GM12878 (cell line): ENCODE measurements around a stretch of chr7.

DNA sequence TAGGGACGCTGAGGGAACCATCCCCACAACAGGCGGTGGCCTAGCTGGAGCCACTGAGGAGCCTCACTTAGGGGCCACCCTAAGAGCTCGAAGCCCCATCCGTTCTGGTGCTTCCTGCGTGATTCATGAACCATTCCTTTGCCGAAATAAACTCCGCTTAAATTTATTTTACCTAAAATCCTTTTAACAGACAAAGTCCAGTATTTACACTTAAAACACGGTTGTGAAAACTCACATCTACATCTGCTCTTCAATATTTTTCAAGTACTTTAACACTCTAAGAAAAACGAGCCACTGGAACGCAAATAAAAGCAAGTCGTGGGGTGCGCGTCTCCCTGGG lies 161.9 kb upstream of the FAM20C start:
- RAMPAGE, long total RNA: no peak
- RRBS, 2 experiments: no CpG with 5 or more reads among the region's 13 CpGs
CAGE:
- cytosol, long polyA minus RNA: no peak
- cytosol, long polyA plus RNA: no peak
- long polyA plus RNA: no peak
- nucleolus, long total RNA: no peak
- nucleus, long polyA plus RNA: no peak
- nucleus, long total RNA: no peak

GRCh38 chr7:129720-130456 lies 62.5 kb upstream of the FAM20C start:
- RAMPAGE, long total RNA: no peak
- RRBS, 2 experiments: no CpG with 5 or more reads among the region's 22 CpGs
CAGE:
- cytosol, long polyA minus RNA: no peak
- cytosol, long polyA plus RNA: no peak
- long polyA plus RNA: no peak
- nucleolus, long total RNA: no peak
- nucleus, long polyA plus RNA: no peak
- nucleus, long total RNA: no peak

- RAMPAGE, long total RNA: no peak
- RRBS, 2 experiments: 23% methylated on average over 14 of the region's 23 CpGs; no CpG with 5 or more reads in 1 of the 2 experiments
CAGE:
- cytosol, long polyA minus RNA: no peak
- cytosol, long polyA plus RNA: no peak
- long polyA plus RNA: no peak
- nucleolus, long total RNA: no peak
- nucleus, long polyA plus RNA: no peak
- nucleus, long total RNA: no peak
Measured at GRCh38 chr7:149880-150329, 42.5 kb upstream of the FAM20C start.

DNA sequence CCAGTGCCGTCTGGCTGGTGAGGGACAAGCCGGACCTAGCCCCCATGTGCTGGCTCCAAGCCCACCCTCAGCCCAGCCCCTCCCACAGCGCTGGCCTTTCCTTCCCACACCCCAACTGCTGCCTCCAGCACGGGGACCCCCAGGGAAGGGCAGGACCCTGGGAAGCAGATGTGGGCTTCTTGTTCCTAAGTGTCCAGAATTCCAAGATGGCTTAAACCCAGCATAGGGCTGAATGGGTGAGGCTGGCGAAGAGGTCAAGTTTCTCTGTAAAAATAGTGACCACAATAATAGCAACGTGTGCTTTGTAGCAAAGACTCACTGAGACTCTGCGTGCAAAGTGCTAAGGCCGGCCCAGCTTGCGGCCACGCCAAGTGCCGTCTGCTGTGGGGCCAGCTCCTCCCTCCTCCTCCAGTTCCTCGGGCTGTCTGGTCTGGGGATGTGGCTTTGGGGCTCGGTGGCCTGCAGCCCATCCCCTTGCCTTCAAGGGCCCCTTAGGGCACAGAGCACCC lies 7.8 kb upstream of the FAM20C start:
- RAMPAGE, long total RNA: no peak
- RRBS, 2 experiments: no CpG with 5 or more reads among the region's 13 CpGs
CAGE:
- cytosol, long polyA minus RNA: no peak
- cytosol, long polyA plus RNA: no peak
- long polyA plus RNA: no peak
- nucleolus, long total RNA: no peak
- nucleus, long polyA plus RNA: no peak
- nucleus, long total RNA: no peak

GRCh38 chr7:200383-200837 lies 8.0 kb downstream of the FAM20C start:
- RAMPAGE, long total RNA: no peak
- RRBS, 2 experiments: no CpG with 5 or more reads among the region's 14 CpGs
CAGE:
- cytosol, long polyA minus RNA: no peak
- cytosol, long polyA plus RNA: no peak
- long polyA plus RNA: no peak
- nucleolus, long total RNA: no peak
- nucleus, long polyA plus RNA: no peak
- nucleus, long total RNA: no peak

GRCh38 chr7:207539-207997 lies 15.2 kb downstream of the FAM20C start:
- RAMPAGE, long total RNA: no peak
- RRBS, 2 experiments: 72 to 82% methylated on average over 15 to 21 of the region's 26 CpGs
CAGE:
- cytosol, long polyA minus RNA: no peak
- cytosol, long polyA plus RNA: no peak
- long polyA plus RNA: no peak
- nucleolus, long total RNA: no peak
- nucleus, long polyA plus RNA: no peak
- nucleus, long total RNA: no peak

DNA sequence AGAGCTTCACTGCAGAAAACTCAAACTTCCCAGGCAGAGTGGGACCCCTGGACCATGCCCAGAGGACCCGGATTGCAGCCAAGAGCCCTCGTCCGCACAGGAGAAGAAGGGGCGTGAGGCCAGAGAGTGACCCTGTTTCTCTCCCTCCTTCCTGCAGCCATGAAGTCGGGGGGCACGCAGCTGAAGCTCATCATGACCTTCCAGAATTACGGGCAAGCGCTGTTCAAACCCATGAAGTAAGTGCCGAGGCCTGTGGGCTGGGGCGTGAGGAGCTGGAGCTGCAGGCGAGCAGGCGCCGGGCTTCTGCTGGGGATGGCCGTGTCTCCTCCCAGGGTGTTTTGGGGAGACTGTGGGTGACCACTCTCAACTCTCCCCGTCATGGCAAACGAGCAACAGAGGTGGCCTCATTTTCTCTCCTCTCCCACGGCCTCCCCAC lies 16.4 kb downstream of the FAM20C start:
- RAMPAGE, long total RNA: no peak
- RRBS, 2 experiments: no CpG with 5 or more reads among the region's 17 CpGs
CAGE:
- cytosol, long polyA minus RNA: no peak
- cytosol, long polyA plus RNA: no peak
- long polyA plus RNA: no peak
- nucleolus, long total RNA: no peak
- nucleus, long polyA plus RNA: no peak
- nucleus, long total RNA: no peak

DNA sequence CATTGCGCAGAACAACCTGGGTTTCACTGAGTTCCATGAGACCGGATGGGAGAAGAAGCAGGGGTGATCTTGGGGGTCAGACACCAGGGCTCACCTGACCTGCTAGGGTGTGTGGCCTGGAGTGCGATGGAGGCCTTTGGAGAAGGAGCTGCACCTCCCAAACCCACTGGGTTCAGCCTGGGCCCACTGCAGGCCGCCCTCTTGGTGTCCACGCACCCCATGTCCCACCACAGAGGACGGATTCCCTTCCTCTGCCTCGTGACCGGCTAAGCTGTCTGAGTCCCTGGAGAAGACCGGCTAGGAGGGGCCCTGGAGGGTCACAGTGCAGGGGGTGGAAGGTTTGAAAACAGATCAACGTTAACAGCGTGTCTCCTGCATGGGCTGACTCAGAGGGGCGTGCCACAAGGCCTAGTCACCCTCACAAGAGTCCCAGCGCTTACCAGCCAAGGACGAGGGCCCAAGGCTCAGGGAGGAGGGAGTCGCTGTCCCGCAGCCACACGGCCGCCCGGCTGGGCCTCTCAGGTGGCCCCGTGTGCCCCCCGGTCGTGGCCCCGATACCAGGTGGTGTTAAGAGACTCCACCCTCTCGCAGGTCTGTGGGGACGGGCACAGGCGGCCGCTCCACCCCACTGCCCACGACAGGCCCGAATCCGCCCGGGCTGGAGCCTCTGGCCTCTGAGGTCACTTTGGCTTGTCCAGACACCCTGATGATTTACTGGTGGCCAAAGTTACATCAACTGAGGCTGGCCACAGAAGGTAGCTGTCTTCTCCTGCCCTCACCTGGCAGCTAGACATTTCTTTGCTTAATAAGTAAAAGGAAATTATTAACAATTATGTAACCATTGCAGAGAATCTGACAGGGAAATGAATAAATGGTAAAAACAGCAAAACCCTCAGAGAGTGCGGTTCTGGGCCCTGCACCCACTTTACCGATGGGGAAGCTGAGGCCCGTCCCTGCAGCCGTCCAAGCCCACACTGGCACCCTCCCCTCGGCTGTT lies 33.9 kb downstream of the FAM20C start:
- RAMPAGE, long total RNA: no peak
- RRBS, 2 experiments: no CpG with 5 or more reads among the region's 36 CpGs
CAGE:
- cytosol, long polyA minus RNA: no peak
- cytosol, long polyA plus RNA: no peak
- long polyA plus RNA: no peak
- nucleolus, long total RNA: no peak
- nucleus, long polyA plus RNA: no peak
- nucleus, long total RNA: no peak

DNA sequence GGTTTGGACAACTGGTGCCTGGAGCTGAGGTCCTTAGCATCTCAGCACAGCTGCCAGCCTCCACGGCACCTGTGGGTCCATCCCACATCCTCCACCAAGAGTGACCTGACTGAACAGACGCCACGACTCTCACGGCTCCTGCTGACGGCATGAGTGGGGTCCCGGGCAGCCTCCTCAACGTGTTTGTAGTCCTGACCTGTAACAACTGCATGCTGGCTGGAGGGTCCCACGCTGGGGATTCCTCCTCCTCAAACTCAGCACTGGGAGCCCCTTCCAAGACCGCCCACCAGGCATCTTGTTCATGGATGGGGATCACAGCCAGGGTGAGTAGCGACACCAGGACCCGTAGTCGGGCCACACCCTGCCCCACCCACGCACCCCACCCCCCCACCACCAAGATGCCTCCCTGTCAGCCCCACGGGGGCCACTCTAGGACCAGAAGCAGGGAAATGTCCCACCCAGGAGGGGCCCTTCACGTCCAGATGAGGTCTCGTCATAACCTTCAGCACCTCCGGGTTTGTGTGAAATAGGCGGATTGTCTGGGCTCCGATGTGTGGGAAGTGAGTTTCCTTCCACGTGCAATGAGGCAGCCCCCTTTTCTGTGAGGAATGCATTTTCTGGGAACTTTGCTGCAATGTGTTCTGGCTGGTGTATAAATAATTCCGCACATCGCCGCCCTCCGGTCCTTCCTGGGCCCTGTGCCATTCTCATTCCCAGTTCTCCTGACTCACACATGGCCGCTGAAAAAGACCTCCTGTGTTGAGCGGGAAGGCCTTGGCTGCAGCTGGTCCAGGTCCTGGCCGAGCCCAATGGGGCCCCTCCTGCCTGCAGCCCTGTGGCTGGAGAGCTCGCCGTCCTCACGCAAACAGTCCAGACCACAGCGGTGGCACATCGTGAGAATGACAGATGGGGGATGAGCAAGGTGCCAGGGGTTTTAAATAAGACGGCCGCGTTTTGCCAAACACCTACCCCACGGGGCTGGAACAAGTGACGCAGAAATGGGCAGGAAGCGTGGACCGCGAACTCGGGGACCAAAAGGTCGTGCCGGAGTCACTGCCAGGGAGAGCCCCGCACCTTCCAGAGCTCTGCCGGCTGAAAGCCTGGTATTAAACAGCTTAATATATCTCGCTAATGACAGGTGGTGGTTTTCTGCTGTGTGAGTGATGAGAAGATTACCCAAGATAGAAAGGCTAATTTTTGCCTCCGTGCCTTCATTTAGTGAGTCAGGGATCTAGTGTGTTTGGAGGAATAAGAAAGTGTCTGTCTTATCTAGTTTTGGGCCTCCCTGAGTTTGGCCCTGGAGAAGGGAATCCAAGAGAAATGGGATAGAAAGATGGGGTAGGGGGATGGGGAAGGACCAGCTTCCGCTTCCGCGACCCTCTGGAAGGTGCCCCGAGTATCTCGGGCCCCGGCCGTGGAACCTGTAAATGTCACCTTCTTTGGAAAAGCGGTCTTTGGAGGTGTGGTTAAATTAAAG lies 36.8 kb downstream of the FAM20C start:
- RAMPAGE, long total RNA: no peak
- RRBS, 2 experiments: 40 to 72% methylated on average over 1 to 3 of the region's 55 CpGs
CAGE:
- cytosol, long polyA minus RNA: no peak
- cytosol, long polyA plus RNA: no peak
- long polyA plus RNA: no peak
- nucleolus, long total RNA: no peak
- nucleus, long polyA plus RNA: no peak
- nucleus, long total RNA: no peak

- RAMPAGE, long total RNA: no peak
- RRBS, 2 experiments: 71 to 84% methylated on average over 2 of the region's 46 CpGs
CAGE:
- cytosol, long polyA minus RNA: no peak
- cytosol, long polyA plus RNA: no peak
- long polyA plus RNA: no peak
- nucleolus, long total RNA: no peak
- nucleus, long polyA plus RNA: no peak
- nucleus, long total RNA: no peak
Measured at GRCh38 chr7:252716-253674, 37.0 kb upstream of the FOXL3 start.

- RAMPAGE, long total RNA: no peak
- RRBS, 2 experiments: 62 to 65% methylated on average over 9 to 13 of the region's 34 CpGs
CAGE:
- cytosol, long polyA minus RNA: no peak
- cytosol, long polyA plus RNA: no peak
- long polyA plus RNA: no peak
- nucleolus, long total RNA: no peak
- nucleus, long polyA plus RNA: no peak
- nucleus, long total RNA: no peak
Measured at GRCh38 chr7:253675-254320, 36.2 kb upstream of the FOXL3 start.

DNA sequence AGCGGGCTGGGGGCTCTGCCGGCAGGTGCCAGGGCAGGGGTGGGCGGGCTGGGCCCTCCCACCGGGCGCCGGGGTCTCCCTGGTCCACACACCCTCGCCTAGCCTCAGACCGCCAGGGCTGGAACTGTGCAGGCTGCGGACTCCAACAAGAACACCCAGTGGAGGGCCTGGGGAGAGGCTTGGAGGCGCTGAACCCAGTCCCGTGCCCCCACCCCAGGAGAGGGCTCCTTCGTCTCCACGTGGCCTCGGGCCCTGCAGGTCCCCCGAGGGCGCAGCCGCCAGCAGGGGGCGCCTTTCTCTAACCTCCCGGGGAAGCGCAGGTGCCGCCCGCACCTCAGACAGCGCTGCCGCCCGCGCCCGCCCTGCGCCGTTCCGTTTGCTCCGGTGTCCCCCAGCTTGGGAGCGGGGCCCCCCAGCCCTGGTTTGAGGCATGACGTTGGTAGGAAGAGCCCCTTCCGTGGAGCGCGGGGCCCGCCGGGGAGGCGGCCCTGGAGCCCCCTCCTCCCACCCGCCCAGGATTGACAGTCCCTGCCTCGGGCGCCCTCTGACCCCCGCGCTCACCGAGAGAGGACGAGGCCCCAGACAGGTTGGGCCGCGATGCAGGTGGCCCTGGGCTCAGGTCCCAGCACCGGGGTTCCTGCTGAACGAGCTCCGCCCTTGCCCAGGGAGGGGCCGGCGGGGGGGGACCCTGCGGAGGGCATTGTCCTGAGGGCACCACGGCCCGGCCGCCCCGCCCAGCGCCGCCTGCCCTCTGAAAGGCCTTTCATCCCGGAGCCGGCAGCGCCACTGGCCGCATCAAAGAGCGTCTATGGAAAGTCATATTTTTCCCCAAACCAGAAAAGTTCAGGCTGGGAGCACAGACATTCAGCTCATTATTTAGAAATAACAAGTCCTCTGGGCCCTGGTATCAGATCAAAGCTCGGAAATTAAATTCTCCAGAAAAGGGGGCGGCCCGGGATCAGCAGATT lies 42.8 kb downstream of the FOXL3 start:
- RAMPAGE, long total RNA: no peak
- RRBS, 2 experiments: 25 to 52% methylated on average over 35 of the region's 68 CpGs
CAGE:
- cytosol, long polyA minus RNA: no peak
- cytosol, long polyA plus RNA: no peak
- long polyA plus RNA: no peak
- nucleolus, long total RNA: no peak
- nucleus, long polyA plus RNA: no peak
- nucleus, long total RNA: no peak

DNA sequence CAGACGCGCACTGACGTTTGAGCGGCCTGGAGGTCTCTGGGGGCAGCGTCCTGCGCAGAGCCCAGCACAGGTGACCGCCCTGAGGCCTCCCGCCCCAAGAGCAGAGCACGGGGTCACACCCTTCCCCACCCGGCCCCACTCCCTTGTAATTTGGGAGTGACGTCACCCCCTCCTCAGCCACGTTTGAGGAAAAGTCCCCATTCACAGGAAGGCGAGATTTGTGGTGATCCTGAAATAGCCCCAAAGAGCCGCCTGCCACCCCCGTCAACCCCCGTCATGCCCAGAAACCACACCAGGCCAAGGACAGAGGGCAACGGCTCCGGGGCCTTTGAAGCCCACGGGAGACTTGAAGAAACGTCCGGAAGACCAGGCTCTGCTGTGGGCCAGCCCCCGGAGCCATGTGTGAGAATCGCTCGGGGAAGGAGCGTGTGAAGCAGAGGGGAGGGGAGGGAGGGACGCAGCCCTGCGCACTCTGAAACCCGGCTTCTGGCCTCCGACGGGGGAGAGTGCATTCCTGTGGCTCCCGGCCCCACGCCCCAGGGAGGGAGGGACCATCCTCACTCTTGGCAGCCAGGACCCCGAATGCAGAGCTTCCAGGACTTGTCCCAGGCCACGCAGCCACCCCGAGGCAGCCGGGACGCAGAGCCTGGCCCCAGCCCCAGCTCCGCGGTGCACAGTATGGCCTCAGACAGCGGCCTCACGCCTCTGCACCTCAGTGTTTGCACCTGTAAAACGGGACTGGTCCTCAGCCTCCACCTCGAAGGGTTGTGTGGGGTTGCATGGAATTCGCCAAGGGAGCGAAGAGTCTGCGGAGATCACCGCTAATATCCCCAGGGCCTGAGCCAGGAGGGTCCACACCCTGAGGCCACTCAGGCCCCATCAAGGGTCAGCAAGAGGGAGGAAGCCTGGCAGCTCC lies 67.5 kb downstream of the PDGFA start:
- RAMPAGE, long total RNA: no peak
- RRBS, 2 experiments: 6 to 10% methylated on average over 11 to 18 of the region's 47 CpGs
CAGE:
- cytosol, long polyA minus RNA: no peak
- cytosol, long polyA plus RNA: no peak
- long polyA plus RNA: no peak
- nucleolus, long total RNA: no peak
- nucleus, long polyA plus RNA: no peak
- nucleus, long total RNA: no peak

- RAMPAGE, long total RNA: no peak
- RRBS, 2 experiments: 85 to 95% methylated on average over 4 of the region's 27 CpGs
CAGE:
- cytosol, long polyA minus RNA: no peak
- cytosol, long polyA plus RNA: no peak
- long polyA plus RNA: no peak
- nucleolus, long total RNA: no peak
- nucleus, long polyA plus RNA: no peak
- nucleus, long total RNA: no peak
Measured at GRCh38 chr7:464922-465489, 54.6 kb downstream of the PDGFA start.

DNA sequence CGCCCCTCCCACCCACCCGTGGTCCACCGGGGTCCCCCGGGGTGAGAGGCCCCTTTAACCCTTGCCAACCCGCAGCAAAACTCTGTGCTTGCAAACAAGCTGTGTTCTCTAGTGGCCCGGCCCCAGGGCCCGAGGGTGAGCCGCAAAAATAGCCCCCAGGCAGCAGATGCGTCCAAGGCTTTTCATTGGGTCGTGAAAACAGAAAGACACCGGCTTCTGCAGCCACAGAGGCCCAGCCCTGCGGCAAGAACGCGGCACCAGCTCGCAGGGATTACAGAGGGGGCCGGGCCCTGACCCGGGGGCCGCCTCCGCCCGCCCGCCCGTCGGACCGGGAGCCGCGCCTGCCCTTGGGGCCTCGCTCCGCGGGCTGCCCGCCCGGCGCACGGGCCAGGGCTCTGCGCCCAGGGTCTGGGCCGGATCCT lies 3.0 kb downstream of the PDGFA start:
- RAMPAGE, long total RNA: no peak
- RRBS, 2 experiments: 2 to 4% methylated on average over 24 of the region's 35 CpGs
CAGE:
- cytosol, long polyA minus RNA: no peak
- cytosol, long polyA plus RNA: no peak
- long polyA plus RNA: no peak
- nucleolus, long total RNA: no peak
- nucleus, long polyA plus RNA: no peak
- nucleus, long total RNA: no peak

DNA sequence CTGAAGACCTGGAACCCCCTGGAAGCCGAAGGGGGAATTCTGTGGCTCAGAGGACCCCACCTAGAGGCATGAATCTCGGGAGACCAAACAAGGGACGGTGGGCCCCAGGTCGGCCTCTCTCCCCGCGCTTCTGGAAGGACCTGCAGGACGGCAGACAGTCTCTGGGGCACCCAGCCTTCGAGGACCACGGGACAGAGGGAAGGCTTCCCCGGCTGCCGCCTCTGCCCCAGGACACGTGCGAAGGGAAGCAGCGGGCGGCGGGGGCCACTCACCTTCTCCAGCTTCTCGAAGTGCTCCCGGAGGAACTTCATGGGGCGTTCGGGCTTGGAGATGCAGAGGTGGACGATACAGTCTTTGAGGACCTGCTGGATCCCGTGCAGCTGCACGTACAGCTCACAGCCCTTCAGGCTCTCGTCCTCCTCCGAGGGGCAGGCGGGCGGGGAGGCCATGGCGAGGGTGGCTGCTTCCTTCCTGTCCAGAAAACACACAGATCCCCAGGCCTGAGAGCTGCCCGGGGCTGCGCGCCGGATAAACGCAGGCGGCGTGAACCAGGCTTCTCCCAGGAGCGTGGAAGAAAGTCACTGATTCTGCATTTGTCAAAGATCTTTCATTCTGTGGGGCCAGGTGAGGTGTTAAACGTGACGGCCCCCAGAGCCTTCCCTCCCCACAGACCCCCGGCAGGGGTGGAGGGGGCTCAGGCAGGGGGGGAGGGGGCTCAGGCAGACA lies 15.3 kb upstream of the DNAAF5 start:
- RAMPAGE, long total RNA: no peak
- RRBS, 2 experiments: 90 to over 99% methylated on average over 6 to 7 of the region's 39 CpGs
CAGE:
- cytosol, long polyA minus RNA: no peak
- cytosol, long polyA plus RNA: no peak
- long polyA plus RNA: no peak
- nucleolus, long total RNA: no peak
- nucleus, long polyA plus RNA: no peak
- nucleus, long total RNA: no peak

DNA sequence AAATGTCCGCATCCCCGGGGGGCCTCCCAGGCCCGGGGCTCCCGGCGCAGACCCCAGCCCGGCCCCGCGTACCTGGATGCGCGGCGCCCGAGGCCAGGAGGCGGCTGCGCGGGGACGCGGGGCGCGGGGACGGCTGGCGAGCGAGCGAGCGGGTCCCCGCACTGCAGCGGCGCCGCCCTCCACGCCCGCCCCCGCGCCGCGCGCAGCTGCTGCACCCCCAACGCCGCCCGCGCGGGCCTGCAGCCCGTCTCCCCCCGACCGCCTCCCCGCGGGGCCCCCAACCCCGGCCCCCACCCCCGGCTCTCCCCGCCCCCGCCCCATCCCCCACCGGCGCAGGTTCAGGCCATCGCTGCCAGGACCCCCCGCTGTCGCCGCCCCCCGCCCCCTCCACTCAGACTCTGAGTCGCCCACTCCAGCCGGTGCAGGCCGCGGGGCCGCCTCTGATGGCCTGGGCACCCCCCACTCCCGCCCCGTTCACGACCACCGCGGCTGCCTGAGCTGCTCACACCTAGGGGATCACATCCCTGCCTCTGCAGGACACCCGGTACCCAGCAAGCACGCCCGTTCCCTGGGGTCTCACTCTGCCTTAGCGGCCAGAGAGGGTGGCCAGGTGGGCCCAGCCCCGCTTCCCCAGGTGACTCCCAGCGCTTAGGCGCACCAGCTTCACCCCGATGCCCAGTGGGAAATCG lies 14.0 kb upstream of the DNAAF5 start:
- RAMPAGE, long total RNA: no peak
- RRBS, 2 experiments: 16 to 50% methylated on average over 5 of the region's 75 CpGs
CAGE:
- cytosol, long polyA minus RNA: no peak
- cytosol, long polyA plus RNA: no peak
- long polyA plus RNA: no peak
- nucleolus, long total RNA: no peak
- nucleus, long polyA plus RNA: no peak
- nucleus, long total RNA: no peak

- RAMPAGE, long total RNA: no peak
- RRBS, 2 experiments: no CpG with 5 or more reads among the region's 4 CpGs
CAGE:
- cytosol, long polyA minus RNA: no peak
- cytosol, long polyA plus RNA: no peak
- long polyA plus RNA: no peak
- nucleolus, long total RNA: no peak
- nucleus, long polyA plus RNA: no peak
- nucleus, long total RNA: no peak
Measured at GRCh38 chr7:725386-725605, 1.2 kb upstream of the DNAAF5 start.

GRCh38 chr7:768326-769296 lies 41.5 kb upstream of the PRKAR1B start:
- RAMPAGE, long total RNA: no peak
- RRBS, 2 experiments: no CpG with 5 or more reads among the region's 58 CpGs
CAGE:
- cytosol, long polyA minus RNA: no peak
- cytosol, long polyA plus RNA: no peak
- long polyA plus RNA: no peak
- nucleolus, long total RNA: no peak
- nucleus, long polyA plus RNA: no peak
- nucleus, long total RNA: no peak

DNA sequence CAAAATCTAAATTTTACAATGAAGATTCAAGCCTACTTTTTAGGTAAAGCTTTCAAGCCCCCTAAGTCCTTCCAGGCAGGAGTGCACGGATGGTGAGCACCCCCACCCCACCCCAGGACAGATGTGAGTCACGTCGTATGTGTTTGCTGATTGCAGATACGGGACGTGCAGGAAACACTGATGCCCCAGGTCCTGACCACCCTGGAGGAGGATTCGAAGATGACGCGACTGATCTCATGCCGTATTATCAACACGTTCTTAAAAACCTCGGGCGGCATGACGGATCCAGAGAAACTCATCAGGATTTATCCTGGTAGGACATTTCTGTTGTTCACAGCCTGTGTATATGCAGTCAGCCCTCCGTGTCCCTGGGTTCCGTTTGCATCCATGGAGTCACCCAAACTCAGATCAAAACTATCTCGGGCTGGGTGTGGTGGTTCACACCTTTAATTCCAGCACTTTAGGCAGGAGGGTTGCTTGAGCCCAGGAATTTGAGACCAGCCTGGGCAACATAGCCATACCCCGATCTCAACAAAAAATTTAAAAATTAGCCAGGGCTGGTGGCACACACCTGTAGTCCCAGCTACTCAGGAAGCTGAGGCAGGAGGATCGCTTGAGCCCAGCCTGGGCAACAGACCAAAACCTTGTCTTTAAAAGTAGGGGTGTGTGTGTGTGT lies 47.9 kb upstream of the PRKAR1B start:
- RAMPAGE, long total RNA: no peak
- RRBS, 2 experiments: no CpG with 5 or more reads among the region's 18 CpGs
CAGE:
- cytosol, long polyA minus RNA: no peak
- cytosol, long polyA plus RNA: no peak
- long polyA plus RNA: no peak
- nucleolus, long total RNA: no peak
- nucleus, long polyA plus RNA: no peak
- nucleus, long total RNA: no peak